ENCODE results near the genes CARD9 and SNAPC4.

DNA sequence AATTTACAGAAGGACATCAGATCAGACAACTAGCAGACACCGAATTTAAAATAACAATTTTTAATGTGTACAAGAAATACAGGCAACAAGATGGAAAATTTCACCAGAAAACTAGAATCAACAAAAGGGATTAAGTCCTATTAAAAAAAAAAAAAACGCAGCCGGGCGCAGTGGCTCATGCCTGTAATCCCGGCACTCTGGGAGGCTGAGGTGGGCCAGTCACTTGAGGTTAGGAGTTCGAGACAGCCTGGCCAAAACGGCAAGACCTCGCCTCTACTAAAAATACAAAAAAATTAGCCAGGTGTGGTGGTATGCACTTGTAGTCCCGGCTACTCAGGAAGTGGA lies 64.3 kb upstream of the UBAC1 start:
- RRBS = no CpG with 5 or more reads among the region's 9 CpGs

GRCh38 chr9:136093011-136093666 lies 1.9 kb downstream of the NACC2 start:
- RRBS = 31% methylated on average over 4 of the region's 17 CpGs

DNA sequence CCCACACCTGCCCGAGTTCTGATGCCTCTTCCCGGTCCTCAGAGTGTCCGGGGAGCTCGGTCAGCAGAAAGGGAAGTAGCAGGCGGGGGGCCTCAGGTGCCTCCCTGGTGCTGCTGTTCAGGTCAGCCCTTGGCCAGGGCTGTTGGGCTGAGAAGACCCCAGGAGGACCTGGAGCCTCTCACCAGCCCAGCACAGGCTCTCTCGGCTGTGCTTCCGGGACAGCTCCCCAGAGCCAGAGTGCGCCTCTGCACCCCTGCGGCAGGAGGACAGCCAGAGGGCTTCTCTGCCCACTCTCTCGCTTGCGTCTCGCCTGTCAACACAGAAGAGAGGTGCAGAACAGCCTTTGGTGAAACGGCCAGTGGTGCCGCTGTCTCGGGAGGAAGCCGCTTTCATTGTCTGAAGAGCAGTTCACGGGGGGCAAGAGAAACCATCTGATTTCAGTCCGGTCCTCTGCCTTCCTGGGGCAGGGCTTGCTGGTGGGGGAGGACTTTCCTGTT lies 3.7 kb upstream of the NACC2 start:
- RRBS = no CpG with 5 or more reads among the region's 18 CpGs

DNA sequence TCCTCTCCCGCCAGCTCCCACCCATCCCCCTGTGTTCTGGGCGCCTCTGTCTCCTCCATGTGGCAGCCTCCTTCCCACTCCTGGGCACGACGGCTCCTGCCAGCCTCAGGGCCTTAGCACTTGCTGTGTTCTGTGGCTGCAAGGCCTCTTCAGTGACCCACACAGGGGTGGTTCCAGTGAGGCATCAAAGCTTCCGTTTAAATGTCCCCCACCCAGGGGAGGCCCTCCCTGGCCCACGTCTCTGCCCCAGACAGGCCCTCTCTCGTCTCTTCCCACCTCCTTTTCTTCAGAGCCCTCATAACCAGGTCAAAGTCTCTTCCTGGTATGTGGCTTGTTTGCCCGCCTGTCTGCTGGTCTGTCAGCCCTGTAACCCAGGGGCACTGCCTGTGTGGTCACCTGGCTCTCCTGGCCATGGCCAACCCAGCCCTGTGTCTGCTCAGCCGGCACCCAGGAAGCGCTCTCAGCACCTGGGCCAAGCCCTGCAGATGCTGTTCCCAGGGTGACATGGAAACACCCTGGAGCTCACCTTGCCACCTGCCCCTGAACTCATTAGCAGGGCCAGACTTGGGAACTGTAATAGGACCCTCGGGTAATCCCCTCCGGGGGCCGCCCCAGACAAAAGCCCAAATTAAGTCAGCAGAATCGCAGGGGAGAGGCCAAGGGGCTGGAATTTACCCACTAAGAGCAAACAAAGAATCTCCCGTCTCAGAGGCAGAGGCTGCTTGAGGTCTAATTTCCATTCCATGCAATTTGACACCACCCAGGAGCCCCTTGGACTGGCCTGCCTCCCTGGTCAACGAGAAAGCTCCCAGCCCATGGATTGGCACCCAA lies 33.7 kb downstream of the LHX3 start:
- RRBS = no CpG with 5 or more reads among the region's 16 CpGs

- RRBS = no CpG with 5 or more reads among the region's 29 CpGs
Measured at GRCh38 chr9:136338511-136339221, 11.3 kb downstream of the GPSM1 start.

DNA sequence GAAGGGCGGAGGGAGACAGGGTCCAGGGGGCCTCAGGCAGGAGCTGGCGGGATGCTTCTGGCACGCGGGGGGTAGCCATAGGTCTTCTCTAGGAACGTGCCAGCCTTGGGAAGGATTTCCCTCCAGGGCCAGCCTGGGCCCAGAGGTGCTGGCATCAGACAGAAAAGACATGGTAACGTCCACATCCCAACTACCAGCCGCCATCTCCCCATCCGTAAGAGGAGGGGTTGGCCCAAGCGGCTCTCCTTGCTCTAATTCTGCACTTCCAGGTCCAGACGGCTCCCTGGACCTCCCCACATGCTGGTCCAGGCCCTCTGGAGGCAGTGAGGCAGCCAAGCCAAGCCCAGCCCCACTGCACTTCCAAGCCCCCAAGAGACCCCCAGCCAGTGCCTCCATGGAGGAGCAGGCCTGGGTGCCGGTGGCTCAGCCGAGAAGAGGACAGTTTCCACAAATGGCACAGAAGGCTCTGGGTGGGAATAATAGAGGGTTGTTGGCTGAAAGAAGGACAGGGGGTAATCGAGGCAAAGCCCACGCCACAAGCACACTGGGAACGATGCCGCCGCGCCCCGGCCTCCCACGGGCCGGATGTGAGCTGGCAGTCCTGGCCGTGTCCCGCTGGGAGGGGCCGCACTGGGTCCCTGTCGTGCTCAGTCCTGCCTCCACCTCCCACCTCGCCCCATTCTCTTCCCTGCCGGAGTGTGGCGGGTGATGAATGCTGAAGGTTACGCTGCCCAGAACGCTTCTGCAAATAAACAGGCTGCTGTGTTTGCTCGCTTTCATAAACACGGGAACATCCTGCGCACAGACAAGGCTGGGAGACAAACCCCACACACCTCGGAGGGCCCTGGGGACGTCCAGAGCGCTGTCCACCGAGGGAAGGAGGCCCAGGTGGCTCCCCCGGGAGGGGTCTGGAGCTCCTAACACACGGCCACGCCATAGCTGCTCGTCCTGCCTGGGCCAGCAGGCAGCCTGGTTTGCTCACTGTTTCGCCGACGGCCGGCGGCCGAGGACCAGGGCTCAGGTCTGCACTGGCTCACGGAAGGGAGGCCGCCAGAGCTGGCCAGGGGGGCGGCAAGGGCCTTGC lies 2.6 kb downstream of the DNLZ start:
- RRBS = 14% methylated on average over 2 of the region's 50 CpGs

DNA sequence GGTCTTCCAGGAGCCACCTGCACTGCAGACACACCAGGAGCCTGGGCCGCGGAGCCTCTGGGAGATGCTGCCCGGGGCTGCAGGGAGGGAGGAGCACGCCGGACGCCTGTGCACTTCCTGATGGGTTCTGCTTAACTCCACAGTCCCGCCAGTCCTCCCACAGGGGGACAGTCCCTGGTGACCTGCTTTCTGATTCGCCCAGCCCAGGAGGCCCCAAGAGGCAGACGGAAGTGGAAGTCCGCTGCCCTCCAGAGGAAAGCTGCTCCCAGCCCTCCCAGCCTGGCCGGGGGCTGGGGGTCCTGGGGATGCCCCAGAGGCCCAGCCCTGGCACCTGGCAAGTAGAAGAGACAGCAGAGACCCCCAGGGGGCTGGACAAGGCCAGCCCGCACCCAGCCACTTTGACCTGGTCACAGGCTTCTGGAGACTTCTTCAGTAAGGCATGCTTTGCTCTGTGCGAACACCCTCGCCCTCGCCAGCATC lies at the start of gene CARD9:
Gene CARD9 (minus strand): TSS at position 133 of the 480 bp plus-strand sequence.
- RRBS = no CpG with 5 or more reads among the region's 15 CpGs

DNA sequence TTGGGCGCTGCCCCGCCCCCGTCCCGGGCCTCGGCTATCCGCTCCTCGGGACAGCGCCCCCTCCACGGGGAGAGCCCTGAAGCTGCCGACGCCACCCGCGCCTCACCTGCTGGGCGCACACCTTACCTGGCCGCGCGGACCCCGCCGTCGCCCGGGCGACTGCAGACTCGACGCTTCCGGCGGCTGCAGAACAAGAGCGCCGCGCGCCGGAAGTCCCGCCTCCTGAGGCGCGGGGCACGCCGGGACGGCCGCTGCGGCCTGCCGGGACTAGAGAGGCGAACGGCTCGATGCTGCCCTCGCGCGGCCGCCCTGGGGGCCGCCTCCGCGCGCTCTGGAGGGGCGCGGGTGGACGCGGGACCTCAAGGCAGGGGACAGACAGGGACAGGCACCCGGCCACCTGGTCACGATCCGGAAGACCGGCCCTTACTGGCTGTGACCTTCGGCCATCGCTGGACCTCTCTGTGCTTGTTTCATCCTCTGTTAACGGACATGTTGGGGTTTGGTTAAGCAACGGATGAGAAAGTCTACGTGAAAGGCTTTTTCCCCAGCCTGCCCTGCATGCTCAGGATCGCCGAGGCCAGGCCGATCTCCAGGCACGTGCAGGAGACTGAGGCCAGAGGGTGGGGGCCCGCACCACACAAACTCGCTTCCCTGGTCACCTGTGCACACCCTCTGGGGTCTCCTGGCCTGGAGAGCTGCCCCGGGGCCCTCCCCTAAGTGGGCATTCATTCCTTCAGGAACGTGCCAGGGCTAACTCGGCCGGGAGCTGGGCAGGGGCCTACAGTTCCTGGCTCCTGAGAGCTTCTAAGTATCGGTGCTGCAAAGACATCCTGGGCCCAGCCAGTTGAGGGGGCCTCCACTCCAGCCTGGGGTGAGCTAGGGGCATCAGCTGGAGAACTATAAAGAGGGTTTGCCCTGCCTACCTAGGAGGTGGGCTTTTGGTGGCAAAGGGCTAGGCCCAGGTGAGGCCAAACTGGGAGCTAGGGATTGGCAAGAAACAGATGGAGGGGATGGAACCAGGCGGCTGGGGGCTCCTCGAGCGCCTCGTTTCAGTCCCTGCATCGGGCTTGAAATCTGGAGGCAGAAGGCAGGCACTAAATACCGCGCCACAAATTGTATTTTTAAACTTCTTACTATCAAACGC lies at the start of gene SNAPC4:
Gene SNAPC4 (minus strand): TSS at position 163 of the 1,144 bp plus-strand sequence.
- RRBS = 26% methylated on average over 8 of the region's 83 CpGs

- RRBS = no CpG with 5 or more reads among the region's 9 CpGs
Measured at GRCh38 chr9:136411575-136412089, 1.2 kb downstream of the PMPCA start.

DNA sequence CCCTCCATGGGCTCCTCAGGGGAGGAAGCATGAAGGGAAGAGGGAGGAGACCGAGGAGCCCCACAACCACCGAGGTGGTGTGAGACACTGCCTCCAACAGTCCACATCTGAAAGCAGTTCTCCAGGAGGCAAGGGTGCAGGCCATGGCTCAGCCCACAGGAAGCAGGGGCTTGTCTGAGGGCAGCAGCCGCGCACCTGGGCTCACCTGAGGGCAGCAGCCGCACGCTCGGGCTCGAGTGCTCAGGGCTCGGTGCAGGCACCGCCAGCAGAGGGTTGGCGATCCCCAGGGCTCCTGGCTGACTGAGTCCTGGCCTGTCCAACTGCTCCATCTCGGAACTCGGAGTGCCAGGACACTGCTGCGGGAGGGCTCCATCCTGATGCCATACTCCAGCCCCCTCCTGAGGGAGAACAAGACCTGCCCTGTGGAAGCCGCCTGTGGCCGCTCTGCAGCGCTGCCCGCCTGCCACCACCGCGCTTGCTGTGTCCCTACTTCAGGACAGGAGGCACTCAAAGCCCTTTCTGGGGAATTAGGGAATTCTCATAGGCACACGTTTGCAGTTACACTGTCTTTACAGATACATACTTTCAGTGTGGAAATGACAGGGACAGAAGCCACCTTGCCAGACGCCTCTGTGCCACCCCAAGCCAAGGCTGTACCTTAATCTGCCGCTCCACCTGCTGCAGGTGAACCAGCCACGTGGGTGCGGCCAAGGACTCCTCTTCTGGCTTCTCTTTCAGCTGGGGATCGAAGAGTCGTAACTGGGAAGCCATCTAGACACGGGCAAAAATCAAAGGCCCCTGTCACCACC lies 16.0 kb upstream of the INPP5E start:
- RRBS = no CpG with 5 or more reads among the region's 28 CpGs

DNA sequence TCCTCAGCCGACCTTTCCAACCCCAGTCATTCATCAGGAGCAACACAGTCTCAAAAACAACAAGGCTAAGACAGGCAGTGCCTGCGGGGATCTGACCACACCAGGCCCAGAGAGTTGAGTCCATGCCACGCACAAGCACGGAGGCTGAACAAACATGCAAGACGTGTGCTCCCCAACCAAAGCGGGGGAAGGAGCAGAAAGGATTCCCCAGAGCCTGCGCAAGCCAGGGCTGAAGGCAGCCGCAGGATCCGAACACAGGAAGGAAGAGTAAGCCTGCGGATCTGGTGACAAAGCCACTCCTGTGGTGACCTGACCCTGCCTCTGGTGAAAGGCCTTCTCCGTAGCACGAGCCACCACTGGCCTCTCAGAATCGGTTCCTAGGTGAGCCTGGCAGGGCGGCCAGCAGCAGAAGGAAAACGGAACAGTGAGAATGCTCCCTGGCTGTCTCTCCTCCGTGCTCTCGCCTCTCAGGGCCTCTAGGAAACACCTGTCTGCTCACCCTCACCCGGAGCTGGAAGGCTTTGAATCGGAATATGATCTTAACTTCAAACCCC lies 12.8 kb downstream of the SEC16A start:
- RRBS = no CpG with 5 or more reads among the region's 19 CpGs

GRCh38 chr9:136476396-136476952 lies 6.4 kb downstream of the SEC16A start:
- RRBS = 90% methylated on average over 4 of the region's 18 CpGs

DNA sequence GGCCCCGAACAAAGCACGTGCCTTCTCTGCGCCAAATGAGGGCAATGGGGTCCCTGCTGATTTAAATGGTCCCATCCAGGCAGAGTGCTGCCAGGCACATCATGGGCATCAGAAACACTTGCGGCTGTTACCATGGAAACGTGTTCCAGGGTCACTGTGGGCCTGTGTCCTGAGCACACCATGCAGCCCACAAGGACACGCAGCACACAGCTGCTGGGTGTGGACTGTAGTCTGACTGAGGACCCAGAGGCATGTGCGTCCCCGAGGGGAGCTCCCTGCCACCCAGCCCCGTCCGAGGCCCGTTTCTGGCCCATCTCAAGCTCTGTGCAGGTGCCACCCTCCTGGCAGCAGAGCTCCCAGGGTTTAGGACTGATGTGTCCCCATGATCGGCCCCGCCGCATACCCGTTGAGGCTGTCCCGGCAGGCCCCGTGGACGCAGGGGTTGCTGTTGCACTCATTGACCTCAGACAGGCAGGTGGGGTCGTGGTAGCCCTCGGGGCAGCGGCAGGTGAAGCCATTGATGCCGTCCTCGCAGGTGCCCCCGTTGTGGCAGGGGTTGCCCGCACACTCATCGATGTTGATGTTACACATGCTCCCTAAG lies 31.4 kb upstream of the SEC16A start:
- RRBS = no CpG with 5 or more reads among the region's 26 CpGs

- RRBS = 3% methylated on average over 18 of the region's 63 CpGs
Measured at GRCh38 chr9:136546635-136547842, 1.2 kb upstream of the NOTCH1 start.

GRCh38 chr9:136564357-136565181 lies 18.7 kb upstream of the NOTCH1 start:
- RRBS = no CpG with 5 or more reads among the region's 25 CpGs

DNA sequence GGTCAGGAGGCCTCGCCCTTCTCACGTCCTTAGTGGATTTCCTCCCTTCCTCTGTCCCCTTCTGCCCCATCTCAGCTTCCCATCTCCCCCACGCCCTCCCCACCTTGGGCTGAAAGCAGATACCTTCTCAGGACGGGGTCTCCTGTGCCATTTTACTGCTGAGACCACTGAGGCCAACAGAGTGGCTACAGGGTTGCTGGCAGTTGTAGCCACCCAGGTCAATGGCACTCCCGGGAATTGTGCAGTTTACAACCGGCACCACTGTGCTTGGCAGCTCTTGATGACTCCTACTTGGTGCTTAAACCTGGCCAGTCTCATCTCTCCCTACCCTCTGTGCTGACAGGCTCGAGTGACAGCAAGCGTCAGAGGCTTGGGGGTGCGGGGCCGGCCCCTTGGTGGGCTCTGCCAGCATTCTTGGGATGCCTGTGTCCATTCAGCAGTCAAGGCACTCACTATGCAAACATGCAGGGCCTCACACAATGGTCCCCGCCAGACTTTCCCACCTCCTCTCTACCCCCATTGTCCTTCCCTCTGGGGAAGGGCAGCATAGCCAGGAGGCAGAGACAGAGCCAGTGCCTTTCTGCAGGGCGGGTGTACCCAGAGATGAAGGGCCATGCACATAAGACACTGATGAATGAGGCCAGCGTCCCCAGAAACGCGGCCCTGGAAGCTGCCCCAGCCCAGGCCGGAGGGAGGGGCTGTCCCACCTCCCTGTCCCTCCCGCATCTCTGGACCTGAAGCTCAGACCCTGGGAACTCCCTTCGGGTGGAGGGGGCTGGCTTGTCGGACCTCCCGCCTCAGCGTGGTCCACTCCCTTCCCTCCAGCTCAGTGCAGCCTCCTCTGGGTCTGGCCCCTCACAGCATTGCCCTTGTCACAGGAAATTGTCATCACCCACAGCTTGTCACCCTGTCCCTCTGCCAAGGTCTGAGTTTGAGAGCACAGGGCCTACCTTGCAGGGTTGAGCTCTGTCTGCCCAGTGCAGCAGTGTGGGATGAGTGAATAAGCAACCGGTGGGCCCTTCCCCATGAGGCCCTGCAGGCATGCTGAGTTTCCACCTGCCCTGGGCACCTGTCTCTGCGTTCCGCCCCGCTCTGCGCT lies 26.3 kb upstream of the NOTCH1 start:
- RRBS = no CpG with 5 or more reads among the region's 26 CpGs

GRCh38 chr9:136784859-136785544 lies 6.1 kb upstream of the TMEM141 start:
- RRBS = no CpG with 5 or more reads among the region's 11 CpGs

- RRBS = 92% methylated on average over 6 of the region's 31 CpGs
Measured at GRCh38 chr9:136803966-136804822, 3.6 kb upstream of the RABL6 start.

- RRBS = 88% methylated on average over 4 of the region's 18 CpGs
Measured at GRCh38 chr9:136823220-136823745, 15.5 kb downstream of the RABL6 start.

GRCh38 chr9:136843673-136844255 lies 1.5 kb downstream of the AJM1 start:
- RRBS = no CpG with 5 or more reads among the region's 47 CpGs